M059J (cell line): ENCODE data around the gene DNAJB6.

- RAMPAGE, long total RNA: no peak
Observed at GRCh38 chr7:156602855-156603359, 37.7 kb upstream of the RNF32 start.

DNA sequence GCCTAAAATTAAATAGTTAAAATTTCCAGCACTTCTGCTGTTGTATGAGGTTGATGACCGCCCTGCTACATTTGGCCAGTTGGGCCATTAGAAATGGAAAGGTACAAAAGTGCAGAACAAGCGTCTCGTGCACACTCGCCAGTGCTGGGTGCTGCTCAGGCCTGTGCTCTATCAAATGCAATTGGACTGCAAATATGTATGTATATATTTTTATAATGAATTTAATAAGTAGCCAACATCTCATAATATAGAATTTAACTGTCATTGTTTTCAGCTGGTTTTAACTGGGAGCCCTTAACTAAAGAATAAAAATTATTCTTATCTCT is 34.4 kb upstream of the RNF32 start:
- RAMPAGE, long total RNA: no peak

DNA sequence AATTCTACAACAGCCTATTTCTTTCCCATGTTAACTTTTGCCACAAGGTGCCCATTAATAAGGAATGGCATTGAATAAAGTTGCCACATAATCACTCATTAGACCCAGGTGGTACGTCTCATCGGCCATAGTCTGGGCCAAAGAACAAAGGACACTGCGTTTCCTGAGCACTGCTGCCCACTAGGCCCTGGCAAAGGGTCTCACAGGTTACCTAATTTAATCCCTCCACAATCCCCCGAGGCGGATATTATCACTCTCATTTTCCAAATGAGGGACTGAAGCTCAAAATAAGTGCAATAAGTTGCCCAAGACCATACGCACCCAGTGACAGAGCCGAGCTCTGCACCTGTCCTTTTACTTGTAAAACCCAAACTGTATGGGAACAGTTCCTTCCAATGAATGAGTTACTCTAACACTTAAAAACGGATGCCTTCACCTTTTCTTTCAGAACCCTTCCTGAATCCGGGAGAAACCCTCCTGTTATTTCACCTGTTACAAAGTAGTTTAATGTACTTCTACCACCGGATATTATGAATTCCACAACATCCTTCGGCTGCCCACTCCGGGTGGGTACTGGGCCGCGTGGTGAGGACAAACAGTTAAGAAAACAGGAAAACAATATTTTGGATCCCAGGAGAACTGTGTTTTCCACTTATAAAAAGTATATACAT is 25.0 kb upstream of the RNF32 start:
- RAMPAGE, long total RNA: no peak

DNA sequence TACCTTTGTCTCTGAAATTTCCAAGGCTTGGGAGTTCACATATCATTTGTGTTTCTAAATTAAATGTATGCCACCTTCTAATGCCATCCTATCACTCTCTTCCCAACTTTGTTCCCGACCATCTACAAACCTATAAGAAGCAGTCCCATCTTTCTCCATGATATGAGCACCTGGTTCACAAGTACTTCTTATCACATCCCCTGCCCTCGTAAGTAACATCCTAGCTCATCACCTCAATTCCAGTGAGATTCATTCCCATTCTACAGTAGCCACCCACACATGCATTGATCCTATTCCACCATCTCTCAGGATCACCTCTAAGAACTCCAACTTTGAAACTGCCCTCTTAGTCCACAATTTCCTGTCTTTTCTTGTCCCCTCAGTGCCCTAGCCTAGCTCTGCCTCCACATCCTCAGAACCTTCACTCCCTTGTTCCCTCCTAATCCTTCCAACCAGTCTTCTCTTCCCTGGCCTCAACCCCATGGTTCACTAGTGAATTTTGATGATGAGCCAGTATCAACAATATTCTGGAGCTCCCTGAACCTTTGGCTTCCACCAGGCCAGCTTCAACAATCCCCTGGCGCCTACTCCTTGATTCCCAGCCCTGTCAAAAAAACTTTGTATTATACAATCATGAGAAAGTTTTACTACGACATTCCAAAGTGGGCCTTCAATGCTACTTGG is 116.6 kb downstream of the LMBR1 start:
- RAMPAGE, long total RNA: no peak

- RAMPAGE, long total RNA: no peak
Observed at GRCh38 chr7:156943425-156944039, 6.0 kb upstream of the NOM1 start.

DNA sequence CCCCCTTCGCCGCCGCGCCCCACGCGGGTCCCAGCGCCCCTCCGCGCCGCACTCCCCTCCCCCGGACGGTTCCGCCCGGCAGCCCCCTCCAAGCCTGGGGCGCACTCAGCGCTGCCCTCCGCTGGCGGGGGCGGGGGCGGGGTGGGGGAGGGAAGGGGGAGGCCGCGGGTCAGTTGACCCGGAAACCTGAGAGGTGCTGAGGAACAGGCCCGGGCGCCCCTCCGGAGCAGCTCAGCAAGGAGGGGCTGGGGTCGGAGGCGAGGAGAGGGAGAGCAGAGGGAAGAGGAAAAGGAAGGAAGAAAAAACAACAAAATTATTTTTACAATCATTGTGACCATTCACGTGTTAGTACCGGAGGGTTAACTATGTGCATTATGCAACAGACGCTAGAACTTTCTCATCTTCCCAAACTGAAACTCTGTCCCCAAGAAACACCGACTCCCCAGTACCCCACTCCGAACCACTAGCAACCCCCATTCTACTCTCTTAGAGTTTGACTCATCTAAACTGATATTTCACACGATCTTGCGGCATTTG is 9.9 kb downstream of the MNX1 start:
- RAMPAGE, long total RNA: no peak

DNA sequence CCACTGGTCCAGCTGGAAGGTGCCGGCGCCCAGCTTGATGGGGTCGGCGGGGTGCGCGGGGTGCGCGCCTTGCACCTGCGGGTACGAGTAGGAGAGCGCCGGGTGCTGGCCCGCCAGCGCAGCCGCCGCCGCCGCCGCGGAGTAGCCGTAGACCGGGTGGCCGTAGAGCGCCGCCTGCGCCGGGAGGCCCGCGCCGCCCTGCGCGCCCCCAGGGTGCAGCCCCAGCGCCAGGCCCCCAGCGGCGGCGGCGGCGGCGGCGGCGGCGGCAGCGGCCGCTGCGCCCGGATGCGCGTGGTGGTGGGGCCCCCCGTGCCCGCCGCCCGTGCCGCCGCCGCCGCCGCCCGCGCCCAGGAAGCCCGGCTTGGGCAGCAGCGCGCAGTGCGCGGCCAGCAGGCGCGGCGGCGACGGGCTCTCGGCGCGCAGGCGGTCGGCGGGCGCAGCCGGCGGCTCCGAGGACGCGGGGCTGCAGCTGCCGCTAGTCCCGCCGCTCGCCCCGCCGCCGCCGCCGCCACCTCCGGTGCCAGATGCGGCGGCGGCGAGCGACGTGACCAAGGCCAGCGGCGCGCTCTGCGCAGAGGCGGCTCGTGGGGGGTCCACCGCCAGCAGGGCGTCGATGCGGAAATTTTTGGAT is 636 bp downstream of the MNX1 start:
- RAMPAGE, long total RNA: no peak

DNA sequence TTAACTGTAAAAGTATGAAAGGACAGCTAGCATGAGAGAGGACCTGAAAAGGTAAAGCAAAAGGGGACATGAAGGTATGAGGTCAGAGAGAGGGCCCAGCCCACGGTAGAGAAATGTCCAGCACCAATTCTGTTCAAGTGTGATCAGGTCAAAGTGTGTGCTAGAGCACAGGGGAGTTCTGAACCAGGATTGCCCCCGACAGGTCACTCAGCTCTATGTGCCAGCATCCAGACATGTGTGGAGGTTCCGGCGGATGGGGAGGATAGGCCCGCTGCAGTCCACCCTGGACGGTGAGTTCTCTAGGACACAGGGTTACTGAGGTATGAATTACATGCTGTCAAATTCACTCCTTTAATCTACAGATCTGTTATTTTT is 81.7 kb downstream of the UBE3C start:
- RAMPAGE, long total RNA: no peak

DNA sequence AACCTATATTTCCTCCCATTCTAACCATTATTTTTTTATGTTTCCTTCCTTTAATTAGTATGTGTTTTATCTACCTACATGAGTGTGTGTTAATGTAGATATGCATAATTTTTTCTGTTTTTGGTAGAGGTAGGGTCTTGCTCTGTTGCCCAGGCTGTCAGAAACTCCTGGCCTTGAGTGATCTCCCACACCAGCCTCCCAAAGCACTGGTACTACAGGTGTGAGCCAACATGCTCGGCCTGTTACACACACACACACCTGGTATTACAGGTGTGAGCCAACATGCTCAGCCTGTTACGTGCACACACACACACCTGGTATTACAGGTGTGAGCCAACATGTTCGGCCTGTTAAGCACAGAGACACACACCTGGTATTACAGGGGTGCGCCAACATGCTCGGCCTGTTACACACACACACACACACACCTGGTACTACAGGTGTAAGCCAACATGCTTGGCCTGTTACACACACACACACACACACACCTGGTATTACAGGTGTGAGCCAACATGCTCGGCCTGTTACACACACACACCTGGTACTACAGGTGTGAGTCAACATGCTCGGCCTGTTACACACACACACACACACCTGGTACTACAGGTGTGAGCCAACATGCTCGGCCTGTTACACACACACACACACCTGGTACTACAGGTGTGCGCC is 72.8 kb upstream of the DNAJB6 start:
- RAMPAGE, long total RNA: no peak

- RAMPAGE, long total RNA: no peak
Observed at GRCh38 chr7:157334307-157334696, 2.5 kb upstream of the DNAJB6 start.

DNA sequence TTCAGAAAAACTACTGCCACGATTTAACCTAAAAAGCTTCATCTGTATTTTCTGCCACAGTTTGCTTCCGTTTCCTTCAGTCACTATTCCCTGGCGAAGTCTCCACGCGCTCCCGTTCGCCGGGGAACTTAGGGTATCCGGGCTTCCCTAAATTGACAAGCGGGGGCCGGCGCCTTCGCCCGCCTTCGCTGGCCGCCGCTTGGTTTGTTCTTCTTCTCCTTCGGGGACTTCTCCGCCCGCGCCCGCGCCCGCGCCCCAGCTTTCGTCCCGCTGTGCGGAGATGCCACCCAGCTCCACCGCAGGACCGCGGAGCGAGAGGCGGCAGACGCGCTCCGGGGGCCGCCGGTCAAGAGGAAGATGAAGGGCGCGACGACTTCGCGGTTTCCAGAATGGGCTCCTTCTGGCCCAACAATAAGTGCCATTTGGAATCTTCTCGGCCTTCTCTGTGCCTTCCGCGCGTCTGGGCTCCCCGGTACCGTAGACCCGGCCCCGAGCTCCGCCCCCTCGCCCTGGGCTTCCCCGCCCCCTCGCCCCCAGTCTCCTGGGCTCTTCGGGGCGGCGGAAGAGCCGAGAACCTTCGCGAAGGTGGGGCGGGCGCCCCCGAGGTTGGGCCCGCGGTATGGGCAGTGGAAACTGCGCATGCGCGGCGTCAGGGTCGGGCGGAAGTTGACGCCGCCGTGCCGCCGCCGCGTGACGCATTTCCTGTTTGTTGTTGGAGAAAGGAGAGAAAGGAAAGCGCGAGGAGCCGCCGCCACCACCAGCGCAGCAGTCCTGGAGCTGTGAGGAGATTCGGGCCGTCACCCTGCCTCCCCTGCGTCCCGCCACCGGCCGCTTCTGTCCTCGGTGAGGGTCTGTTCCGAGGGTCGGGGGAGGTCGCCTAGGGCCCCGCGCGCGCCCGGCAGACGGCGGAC is at the start of gene DNAJB6:
DNAJB6 (plus strand) TSS at position 703 of the 911 bp plus-strand sequence.
- RAMPAGE, long total RNA: no peak

DNA sequence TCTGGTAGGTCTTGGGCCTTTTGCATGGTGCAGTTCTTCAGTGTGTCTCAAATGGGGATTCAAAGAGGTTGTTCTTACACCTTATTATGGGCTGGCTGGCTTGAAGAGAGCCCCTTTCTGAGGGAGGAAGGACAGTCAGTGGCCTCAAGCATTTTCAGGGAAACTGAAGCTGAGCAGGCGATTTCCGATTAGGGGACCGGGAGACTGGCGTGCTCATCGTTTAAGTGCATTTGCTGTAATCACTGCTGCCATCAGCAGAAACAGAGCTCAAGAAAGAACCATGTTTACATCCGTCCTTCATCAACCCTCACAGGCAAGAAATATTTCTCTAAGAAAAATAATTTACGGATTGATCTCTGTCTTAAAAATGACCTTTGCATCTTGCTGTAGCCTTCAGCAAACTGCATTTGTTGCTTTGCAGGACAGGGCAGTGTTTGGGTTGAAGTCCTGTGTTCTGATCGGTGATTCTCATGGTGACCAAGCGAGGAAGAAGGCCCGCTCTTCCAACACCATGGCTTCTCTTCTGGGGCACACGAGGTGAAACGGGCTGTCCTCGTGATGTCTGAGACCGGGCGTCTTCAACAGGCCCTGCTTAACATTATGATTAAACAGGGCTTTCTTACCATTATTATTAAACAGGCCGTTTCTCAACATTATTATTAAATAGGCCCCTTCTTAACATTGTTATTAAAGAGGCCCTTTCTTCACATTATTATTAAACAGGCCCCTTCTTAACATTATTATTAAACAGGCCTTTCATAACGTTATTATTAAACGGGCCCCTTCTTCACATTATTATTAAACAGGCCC is 32.3 kb downstream of the DNAJB6 start:
- RAMPAGE, long total RNA: no peak

- RAMPAGE, long total RNA: no peak
Observed at GRCh38 chr7:157388189-157388696, 51.4 kb downstream of the DNAJB6 start.

DNA sequence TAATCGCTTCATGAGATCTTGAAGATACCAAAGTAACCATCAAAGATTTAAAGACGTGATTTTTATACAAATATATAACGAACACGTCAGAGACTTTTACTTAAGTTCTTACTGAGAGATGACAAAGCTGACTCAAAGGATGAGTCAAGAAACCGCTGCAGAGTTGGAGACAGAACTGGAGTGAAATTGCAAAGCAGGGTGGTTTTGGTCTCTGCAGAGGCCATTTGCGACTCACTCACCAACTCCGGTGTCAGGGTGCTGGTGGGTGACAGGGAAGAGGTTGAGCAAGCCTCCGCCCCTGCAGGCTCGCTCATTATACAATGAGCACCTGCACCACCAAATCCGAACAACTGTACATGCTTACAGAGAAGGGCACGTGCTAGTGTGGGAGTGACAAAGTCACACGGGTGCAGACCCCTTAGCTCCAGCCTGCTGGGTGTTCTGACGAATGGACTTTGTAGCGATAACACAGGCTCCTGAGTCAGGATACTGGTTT is 75.3 kb downstream of the DNAJB6 start:
- RAMPAGE, long total RNA: no peak

DNA sequence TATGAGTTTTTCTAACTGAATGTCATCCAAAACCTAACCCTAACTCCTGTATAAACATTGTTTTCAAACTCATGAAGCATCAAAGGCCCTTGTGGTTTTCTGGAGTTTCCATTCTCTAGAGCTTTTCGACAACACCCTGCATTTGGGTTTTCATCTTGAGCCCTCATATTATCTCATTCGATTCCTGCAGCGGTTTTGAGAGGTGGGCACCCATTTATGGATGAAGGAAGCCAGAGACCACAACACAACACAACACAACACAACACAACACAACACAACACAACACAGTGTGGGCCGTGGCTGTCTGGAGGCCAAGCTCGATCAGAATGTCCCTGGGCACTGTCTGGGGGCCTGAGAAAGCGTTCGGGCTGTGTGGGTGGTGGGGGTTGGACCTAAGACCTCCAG is 490.3 kb downstream of the DNAJB6 start:
- RAMPAGE, long total RNA: no peak

- RAMPAGE, long total RNA: no peak
Observed at GRCh38 chr7:157839266-157840646, 503.0 kb downstream of the DNAJB6 start.

GRCh38 chr7:157846118-157846788 is 509.4 kb downstream of the DNAJB6 start:
- RAMPAGE, long total RNA: no peak

- RAMPAGE, long total RNA: no peak
Observed at GRCh38 chr7:157854050-157854907, 517.5 kb downstream of the DNAJB6 start.

GRCh38 chr7:157875151-157875822 is 538.5 kb downstream of the DNAJB6 start:
- RAMPAGE, long total RNA: no peak

- RAMPAGE, long total RNA: no peak
Observed at GRCh38 chr7:157891045-157891427, 554.2 kb downstream of the DNAJB6 start.